Right lobe of liver (tissue), 4 donors: ENCODE measurements around a stretch of chr11.

DNA sequence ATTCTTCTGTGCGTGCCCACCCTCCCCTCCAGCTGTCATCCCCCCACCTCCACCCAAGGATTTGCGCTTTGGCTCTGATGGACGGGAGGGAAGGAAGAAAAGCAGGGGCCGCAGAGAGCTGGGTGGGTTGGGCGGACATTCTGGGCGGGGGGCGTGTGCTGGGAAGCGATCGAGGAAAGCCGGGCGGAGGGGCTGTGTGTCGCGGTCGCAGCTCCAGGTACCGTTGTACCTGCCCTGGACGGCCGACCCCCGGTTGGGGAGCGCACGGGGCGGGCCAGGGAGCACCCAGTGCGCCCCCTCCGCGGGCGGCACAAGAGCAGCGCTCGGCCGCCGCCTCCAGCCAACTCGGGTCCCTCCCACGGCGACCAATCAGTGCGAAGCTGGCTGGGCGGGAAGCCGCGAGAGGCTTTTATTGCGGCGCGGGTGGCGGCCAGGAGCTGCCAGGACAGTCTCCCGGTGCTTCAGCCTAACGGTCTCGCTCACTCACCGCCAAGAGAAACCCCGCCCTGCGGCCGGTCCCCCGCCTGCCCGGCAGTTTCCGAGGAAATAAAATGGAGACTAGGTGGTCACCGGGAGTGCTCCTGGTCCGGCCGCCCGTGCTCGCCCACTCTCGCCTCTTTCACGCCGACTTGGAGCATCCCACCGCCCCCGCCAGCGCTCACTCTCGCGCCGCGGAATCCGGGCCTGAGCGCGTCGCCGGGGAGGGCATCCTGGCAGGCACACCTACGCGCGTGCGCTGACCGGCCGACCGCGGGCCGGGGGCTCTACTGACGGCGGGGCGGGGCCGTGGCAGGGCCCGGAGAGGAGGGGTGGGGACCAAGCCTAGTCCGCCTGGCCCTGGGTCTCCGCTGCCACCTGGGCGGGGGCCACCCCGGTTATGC, 1.7 kb downstream of the NCAM1 start:
- PRO-cap, 4 experiments, result peak in 4 of 4 experiments; most common plus-strand start position 195 of the sequence (in 4); most common minus-strand start position 312 of the sequence (in 1)
- RAMPAGE, long total RNA, 2 experiments, result no peak in any of the 2 experiments

GRCh38 chr11:113275163-113275748, 39.1 kb upstream of the TTC12 start:
- PRO-cap, 4 experiments, result peak in 3 of 4 experiments; most common plus-strand start chr11:113275448 (in 3); most common minus-strand start chr11:113275339 (in 1)
- RAMPAGE, long total RNA, 2 experiments, result no peak in any of the 2 experiments

- PRO-cap, 4 experiments, result no peak in any of the 4 experiments
- RAMPAGE, long total RNA, 2 experiments, result no peak in any of the 2 experiments
Measured at GRCh38 chr11:113690652-113691360, 15.3 kb downstream of the TMPRSS5 start.

GRCh38 chr11:113777698-113778797, 1.5 kb upstream of the CLDN25 start:
- PRO-cap, 4 experiments, result peak in 4 of 4 experiments; most common plus-strand start chr11:113778271 (in 2); most common minus-strand start chr11:113778273 (in 4)
- RAMPAGE, long total RNA, 2 experiments, result no peak in any of the 2 experiments

DNA sequence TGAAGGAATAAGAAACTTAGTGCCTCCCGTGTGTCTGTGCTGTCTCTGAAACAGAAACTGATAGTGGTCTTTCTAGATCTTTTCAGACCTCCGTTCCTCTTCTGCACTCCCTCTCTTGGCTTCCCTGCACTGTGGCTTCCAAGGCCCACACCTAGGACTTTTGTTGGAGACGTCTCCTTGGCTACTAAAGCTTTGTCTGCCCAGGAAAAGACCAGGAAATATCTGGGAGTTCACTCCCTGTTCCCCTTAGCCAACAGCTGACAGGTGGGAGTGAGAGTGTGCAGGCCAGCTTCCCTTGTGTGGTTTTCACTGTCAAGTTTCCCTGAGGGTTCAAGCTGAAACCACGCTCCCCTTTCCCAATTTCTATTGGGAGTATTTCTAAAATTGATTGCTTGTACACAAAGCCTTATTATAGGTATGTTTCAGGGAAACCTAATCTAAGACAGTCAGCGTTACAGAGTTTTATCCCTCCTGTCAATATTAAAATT, 10.0 kb upstream of the HTR3B start:
- PRO-cap, 4 experiments, result no peak in any of the 4 experiments
- RAMPAGE, long total RNA, 2 experiments, result no peak in any of the 2 experiments

DNA sequence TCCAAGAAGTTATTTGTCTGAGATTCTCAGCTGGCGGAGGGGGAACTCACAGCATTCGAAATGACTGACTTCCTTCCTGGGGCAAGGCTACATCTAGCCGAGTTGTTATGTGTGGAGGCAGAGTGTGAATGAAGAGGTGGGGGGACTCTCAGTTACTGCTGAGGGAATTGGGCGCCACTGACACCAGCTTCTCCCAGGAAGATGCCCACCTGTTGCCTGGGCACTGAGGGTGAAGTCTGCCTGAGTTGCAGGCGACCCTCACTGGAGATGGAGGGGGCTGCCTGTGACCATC, 5.9 kb downstream of the HTR3A start:
- PRO-cap, 4 experiments, result no peak in any of the 4 experiments
- RAMPAGE, long total RNA, 2 experiments, result no peak in any of the 2 experiments

DNA sequence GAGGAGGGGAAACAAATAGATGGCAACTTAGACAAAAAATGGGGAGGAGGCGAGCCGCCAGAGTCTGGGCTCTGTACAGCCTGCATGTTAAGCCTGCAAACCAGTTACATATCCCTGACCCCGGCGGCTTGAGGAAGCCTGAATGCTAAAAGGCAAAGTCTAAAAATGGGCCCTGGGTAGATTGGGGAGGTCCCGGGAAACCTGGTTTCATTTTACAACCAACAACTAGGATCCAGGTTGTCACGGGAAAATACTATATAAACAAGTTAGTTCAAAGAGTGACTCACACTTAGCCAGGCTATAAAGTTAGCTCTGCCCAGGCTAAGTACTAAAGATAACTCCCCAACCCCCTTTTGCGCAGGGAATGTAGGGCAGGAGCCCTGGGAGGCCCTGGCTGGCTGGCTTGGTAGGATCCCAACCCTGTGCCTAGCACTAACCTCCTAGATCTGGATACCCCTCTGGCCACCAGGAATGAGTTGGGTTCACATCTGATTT, 18.7 kb upstream of the ZBTB16 start:
- PRO-cap, 4 experiments, result no peak in any of the 4 experiments
- RAMPAGE, long total RNA, 2 experiments, result no peak in any of the 2 experiments

- PRO-cap, 4 experiments, result peak in 2 of 4 experiments; most common plus-strand start chr11:114060526 (in 2); most common minus-strand start chr11:114060532 (in 1)
- RAMPAGE, long total RNA, 2 experiments, result no peak in any of the 2 experiments
Measured at GRCh38 chr11:114060465-114061457, 1.2 kb downstream of the ZBTB16 start.

DNA sequence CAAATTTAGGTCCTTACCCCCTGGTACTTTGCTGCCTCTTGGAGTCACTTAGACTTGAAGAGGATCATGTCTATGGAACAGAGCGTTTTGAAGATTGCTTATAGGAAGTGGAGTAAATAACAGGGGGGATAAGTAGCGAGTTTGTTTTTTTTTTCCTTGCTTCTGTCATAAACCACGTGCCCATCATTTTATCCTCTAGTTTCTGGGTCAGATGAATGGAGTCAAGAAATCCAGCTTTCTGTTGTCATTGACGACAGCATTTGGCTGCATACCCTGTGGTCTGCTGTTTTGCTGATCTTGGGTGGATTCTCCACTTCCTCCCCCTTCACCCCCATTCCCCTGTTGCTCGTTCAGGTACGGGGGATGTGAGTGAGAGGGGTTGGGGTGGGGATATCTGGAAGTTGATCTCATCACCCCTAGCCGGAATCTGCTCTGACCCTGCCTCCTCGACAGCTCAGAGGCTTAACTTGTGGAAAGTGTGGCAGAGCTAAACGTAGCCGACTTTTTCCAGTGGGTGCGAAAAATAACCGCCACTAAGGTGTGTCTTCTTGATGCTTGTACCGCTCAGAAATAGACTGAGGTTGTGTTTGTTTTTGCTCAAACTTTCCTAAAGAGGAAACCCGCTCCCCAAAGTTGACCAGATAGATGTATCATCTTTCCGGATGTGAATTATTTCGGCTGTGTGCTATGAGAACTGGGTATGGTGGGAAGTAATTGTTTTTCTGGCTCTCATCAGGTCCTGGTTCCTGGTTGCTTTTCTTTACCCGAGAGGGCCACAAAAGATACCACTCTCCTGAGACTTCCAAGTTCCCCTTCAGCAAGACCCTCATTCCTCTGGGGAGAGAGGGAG, 6.5 kb downstream of the ZBTB16 start:
- PRO-cap, 4 experiments, result no peak in any of the 4 experiments
- RAMPAGE, long total RNA, 2 experiments, result no peak in any of the 2 experiments

DNA sequence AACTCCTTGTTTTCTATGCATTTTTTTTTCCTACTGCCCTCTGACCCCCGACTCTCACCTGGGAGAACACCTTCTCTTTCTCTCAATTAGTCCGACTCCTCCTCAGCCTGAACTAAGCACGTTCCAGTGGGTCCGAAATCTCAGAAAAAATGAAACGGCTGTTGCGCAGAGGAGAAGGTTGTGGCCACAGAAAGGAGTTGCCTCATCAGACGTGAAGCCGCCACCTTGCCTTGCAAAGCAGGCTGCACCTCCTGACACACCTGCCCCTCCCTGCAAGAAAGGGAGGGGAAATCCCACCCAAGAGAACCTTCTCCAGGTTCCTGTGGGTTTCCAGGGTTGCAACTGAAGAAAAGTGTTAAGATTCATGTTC, 17.9 kb downstream of the ZBTB16 start:
- PRO-cap, 4 experiments, result no peak in any of the 4 experiments
- RAMPAGE, long total RNA, 2 experiments, result no peak in any of the 2 experiments

- PRO-cap, 4 experiments, result peak in 4 of 4 experiments; most common plus-strand start chr11:114099174 (in 2); most common minus-strand start chr11:114099008 (in 4)
- RAMPAGE, long total RNA, 2 experiments, result no peak in any of the 2 experiments
Measured at GRCh38 chr11:114098718-114099324, 39.3 kb downstream of the ZBTB16 start.

GRCh38 chr11:114132487-114132844, 73.0 kb downstream of the ZBTB16 start:
- PRO-cap, 4 experiments, result peak in 1 of 4 experiments; most common plus-strand start chr11:114132720 (in 1)
- RAMPAGE, long total RNA, 2 experiments, result no peak in any of the 2 experiments

- PRO-cap, 4 experiments, result no peak in any of the 4 experiments
- RAMPAGE, long total RNA, 2 experiments, result no peak in any of the 2 experiments
Measured at GRCh38 chr11:114187024-114187994, 108.9 kb upstream of the NNMT start.

DNA sequence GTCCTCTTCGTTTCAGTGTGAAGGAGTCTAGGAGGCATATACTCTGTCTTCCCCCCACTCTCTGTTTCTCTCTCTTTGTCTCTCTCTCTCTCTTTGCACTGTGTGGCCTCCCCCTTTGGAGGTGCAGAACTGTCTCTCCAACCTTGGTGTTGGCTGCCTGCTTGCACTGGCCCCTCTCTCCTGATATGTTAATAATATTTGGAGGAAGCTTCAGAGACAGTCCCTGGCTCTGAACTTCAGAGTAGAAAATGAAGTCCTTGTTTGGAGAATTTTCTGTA, 98.9 kb upstream of the NNMT start:
- PRO-cap, 4 experiments, result no peak in any of the 4 experiments
- RAMPAGE, long total RNA, 2 experiments, result no peak in any of the 2 experiments

GRCh38 chr11:114201725-114202490, 94.3 kb upstream of the NNMT start:
- PRO-cap, 4 experiments, result peak in 1 of 4 experiments; most common plus-strand start chr11:114202075 (in 1)
- RAMPAGE, long total RNA, 2 experiments, result no peak in any of the 2 experiments

DNA sequence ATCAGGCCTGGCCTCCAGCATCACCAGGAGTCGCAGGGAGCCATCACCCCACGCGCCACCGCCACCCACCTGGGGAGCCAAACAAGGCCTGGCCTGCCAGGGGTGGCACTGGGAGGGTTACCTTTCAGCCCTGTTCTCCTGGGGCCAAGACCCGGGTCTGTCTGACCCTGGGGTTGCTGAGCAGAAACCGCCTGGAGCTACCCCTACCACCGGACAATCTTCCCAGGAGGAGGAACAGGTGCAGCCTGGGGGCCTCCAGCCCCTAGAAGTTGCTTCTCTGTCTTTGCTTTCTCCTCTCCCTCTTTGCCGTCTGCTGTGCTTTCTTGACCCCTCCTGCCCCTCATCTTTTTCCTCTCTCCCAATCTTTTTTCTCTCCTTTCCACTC, 39.2 kb upstream of the NNMT start:
- PRO-cap, 4 experiments, result peak in 1 of 4 experiments; most common plus-strand start position 219 of the sequence (in 1)
- RAMPAGE, long total RNA, 2 experiments, result no peak in any of the 2 experiments

- PRO-cap, 4 experiments, result peak in 3 of 4 experiments; most common plus-strand start chr11:114260476 (in 1); most common minus-strand start chr11:114260360 (in 3)
- RAMPAGE, long total RNA, 2 experiments, result no peak in any of the 2 experiments
Measured at GRCh38 chr11:114259853-114260902, 36.0 kb upstream of the NNMT start.

- PRO-cap, 4 experiments, result peak in 2 of 4 experiments; most common plus-strand start chr11:114274907 (in 2); most common minus-strand start chr11:114274811 (in 2)
- RAMPAGE, long total RNA, 2 experiments, result no peak in any of the 2 experiments
Measured at GRCh38 chr11:114274616-114275056, 21.6 kb upstream of the NNMT start.

DNA sequence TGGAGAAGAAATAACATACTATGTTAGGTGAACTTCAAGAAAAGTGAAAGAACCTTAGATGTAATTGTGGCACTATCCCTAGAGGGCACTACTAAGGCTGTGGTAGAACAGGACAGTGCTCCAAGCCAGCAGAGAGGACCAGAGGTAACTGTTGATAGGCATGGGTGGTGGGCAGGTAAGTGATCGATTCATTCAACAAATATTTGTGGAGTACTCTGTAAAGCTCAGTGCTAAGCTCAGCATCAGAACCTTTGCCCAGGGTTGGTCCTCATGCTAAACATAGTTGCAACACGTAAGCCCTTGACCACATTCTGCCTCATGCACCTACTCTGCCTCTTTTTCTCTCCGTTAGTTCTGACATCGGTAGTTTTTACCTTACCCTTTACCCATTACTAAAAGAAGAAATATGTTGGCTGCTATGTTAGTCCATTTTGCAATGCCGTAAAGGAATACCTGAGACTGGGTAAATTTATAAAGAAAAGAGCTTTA, 18.5 kb upstream of the NNMT start:
- PRO-cap, 4 experiments, result peak in 4 of 4 experiments; most common plus-strand start position 309 of the sequence (in 4); most common minus-strand start position 153 of the sequence (in 2)
- RAMPAGE, long total RNA, 2 experiments, result no peak in any of the 2 experiments

DNA sequence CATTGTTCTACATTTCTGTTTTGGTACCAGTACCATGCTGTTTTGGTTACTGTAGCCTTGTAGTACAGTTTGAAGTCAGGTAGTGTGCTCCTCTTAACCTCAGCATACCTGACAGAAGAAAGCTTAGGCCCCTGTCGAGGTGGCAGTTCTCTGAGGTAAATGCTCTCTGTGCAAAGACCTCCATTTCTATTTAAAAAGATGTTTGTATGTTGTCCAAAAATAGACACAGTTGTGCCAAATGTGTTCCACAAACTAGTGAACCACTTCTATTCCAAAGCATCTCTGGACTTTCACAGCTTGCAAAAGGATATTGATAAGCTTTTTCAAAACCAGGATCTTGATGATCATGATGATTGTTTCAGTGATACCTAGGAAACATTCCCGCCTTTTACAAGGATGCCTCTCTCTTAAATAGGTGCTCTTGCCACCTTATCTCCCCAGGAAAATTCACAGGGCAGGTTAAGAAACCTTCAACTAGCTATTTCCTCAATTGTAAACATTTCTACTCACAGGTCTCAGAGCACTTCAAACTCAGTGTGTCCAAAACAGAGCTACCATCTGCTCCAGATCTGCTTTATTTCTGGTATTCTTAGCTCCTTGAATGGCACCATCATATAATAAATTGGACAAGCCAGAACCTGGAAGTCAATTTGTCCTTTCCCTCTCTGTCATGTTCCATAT, 10.6 kb downstream of the NNMT start:
- PRO-cap, 4 experiments, result peak in 2 of 4 experiments; most common plus-strand start position 132 of the sequence (in 1); most common minus-strand start position 434 of the sequence (in 2)
- RAMPAGE, long total RNA, 2 experiments, result no peak in any of the 2 experiments